Left common carotid artery plus branches (tissue), 1 donor: ENCODE measurements around a stretch of chr13.

GRCh38 chr13:114047141-114047830, 73.4 kb upstream of the C13orf46 start:
- PRO-cap, result no peak

- PRO-cap, result no peak
Measured at GRCh38 chr13:114059584-114060298, 72.7 kb downstream of the RASA3 start.

DNA sequence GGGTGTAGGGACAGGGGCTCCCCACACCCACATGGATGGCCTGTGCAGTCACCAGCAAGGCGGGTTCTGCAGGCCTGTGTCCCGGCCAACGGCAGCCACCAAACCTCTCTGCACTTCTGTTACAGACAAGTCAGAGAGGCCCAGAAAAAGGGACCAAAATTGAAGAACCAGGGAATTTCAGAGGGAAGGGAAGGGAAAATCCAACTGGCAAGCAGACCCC, 31.5 kb downstream of the RASA3 start:
- PRO-cap, result no peak

GRCh38 chr13:114111173-114112245, 20.9 kb downstream of the RASA3 start:
- PRO-cap, result no peak

DNA sequence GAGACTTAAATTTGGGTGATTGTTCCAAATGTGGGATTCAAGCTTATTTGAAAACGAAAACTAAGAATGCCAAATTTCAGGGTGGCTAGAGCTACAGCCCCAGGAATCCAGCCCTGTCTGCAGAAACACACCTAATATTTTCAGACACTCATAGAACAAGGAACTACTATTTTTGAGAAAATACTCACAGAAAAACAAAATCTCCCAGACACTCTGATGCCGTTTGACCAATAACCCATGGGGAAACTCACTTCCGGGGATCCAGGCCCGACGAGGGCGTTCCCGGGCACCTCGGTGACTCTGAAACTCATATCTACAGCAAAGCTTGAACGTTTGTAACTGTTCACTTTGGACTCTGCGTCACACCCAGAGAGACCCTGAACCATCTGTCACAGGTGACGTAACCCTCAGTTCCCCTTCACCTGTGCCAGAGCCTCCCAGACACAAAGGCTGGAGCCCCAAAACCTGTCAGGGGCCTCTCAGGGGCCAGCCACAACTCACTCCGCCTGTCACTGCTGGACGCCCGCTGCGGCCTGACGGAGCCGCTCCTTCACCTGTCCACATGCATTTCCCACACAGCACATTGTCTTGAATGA, 8.1 kb downstream of the RASA3 start:
- PRO-cap, result no peak

DNA sequence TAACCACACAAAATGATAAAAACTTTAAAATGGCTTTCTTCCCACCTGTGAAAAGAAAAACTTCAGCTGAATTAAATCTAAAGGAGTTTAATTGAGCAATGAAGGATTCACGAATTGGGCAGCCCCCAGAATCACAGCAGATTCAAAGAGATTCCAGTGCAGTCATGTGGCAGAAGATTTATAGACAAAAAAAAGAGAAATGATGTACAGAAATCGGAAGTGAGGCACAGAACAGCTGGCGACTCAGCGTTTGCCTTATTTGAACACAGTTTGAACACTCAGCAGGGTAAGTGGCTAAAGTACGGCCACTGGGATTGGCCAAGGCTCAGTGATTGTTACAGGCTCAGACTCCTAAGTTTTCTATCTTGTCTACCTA, 11.7 kb upstream of the CFAP97D2 start:
- PRO-cap, result no peak

DNA sequence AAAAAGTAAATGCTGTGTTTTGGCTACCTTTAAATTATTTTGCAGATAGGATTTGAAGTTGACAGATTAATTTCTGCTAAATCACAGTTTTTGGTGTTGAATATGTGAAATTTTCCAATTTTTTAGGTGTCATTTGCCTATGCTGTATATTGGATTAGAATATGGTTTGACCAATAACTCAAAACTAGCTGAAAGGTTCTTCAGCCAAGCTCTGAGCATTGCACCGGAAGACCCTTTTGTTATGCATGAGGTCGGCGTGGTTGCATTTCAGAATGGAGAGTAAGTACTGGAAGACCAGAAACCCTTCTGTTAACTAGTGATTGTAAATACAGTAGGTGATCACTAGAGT, 22.2 kb downstream of the CDC16 start:
- PRO-cap, result no peak

GRCh38 chr13:114282716-114283129, 1.3 kb downstream of the UPF3A start:
- PRO-cap, result no peak

DNA sequence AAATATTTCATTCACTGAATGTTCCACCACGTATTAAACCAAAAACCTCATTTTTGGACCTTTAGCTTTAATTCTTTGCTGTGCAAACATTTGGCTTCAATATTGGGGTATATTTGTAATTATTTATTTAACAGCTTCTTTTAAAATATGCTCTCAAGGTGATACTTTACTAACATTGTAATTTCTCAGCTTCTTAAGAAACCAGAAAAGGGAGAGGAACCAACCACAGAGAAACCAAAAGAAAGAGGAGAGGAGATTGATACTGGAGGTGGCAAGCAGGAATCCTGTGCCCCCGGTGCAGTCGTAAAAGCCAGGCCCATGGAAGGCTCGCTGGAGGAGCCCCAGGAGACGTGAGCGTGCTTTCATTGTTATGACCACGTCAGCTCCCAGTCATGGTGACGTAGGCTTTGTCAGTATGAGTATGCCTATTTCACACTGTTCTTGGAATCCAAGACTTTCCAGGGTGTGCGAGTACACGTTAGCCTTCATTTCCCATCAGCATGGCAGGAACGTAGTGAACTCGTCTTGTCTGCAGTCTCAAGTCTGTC, 15.6 kb upstream of the CHAMP1 start:
- PRO-cap, result no peak